Umbilical cord (tissue), 2 donors: ENCODE results near the genes LILRB1, TNNT1 and KMT5C.

DNA sequence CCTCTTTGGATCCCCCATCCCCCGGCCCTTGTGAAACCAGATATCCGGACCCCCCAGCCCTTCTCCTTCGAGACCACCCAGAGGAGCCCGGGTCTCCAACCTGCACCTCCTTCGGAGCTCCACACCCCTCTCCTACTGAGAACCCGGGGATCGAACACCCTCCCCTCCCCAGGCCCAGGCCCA, 508 bp downstream of the MBOAT7 start:
- RAMPAGE, long total RNA = no peak

GRCh38 chr19:54190613-54191098, 452 bp upstream of the TSEN34 start:
- RAMPAGE, long total RNA = no peak

GRCh38 chr19:54192223-54192522, 1.1 kb downstream of the TSEN34 start:
- RAMPAGE, long total RNA = no peak

- RAMPAGE, long total RNA = no peak
Measured at GRCh38 chr19:54201380-54201913, 789 bp downstream of the RPS9 start.

GRCh38 chr19:54345883-54346450, 7.0 kb upstream of the LILRA4 start:
- RAMPAGE, long total RNA = no peak

GRCh38 chr19:54464331-54464611, 693 bp upstream of the LENG9 start:
- RAMPAGE, long total RNA = no peak

GRCh38 chr19:54624189-54624715, 6.0 kb upstream of the LILRB1 start:
- RAMPAGE, long total RNA = no peak

DNA sequence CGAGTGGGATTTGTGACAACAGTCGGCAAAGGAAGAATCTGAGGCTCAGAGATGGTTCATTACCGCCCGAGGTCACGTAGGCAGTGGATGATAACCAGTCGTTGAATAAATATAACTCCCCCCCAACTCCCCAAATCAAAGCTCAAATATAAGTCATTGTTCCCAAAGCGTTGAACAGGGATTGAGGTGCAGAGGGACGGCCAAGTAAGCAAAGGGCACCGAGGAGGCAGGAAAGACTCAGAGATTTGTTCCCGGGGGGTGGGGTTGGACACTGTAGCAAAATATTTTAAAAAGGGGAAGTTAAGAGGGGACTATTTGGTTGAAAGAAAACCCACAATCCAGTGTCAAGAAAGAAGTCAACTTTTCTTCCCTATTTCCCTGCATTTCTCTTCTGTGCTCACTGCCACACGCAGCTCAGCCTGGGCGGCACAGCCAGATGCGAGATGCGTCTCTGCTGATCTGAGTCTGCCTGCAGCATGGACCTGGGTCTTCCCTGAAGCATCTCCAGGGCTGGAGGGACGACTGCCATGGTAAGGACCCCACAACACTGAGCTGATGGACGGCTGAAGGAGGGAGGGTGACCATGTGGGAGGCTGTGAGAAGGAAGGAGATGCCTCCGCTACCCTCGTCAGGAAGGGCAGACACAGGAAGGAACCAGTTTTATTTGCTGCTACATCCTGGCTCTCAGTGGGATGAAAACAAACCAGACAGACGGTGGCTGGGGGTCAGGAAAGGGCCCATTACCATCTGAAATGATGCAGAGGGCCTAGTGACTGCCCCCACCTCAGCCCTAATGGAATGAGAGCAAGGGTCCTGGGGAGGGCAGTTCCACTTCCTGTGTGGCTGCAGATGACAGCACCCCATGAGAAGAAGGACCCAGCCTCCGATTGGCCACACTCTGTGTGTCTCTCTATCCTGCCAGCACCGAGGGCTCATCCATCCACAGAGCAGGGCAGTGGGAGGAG, at the start of gene LILRB1:
LILRB1 (plus strand) TSS at position 381 of the 965 bp plus-strand sequence.
- RAMPAGE, long total RNA = no peak

DNA sequence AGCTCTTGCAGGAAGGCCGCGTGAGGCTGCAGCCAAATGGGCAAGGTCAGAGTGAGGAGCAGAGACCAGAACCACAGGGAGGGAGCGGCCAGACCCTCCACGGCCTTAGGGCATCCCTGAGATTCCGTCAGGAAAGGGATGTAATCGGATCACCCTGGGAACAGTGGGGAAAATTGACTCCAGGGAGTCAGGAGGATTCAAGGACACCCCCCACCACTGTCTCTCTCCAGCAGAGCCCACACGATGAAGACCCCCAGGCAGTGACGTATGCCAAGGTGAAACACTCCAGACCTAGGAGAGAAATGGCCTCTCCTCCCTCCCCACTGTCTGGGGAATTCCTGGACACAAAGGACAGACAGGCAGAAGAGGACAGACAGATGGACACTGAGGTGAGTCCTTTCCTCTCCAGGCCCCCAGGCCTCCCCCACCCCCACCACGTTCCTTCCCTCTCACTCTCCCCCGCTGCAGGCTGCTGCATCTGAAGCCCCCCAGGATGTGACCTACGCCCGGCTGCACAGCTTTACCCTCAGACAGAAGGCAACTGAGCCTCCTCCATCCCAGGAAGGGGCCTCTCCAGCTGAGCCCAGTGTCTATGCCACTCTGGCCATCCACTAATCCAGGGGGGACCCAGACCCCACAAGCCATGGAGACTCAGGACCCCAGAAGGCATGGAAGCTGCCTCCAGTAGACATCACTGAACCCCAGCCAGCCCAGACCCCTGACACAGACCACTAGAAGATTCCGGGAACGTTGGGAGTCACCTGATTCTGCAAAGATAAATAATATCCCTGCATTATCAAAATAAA, 4.8 kb downstream of the LILRB4 start:
- RAMPAGE, long total RNA = no peak

GRCh38 chr19:54969934-54970415, 3.8 kb downstream of the NLRP2 start:
- RAMPAGE, long total RNA = no peak

GRCh38 chr19:55083709-55084508, 8.2 kb downstream of the EPS8L1 start:
- RAMPAGE, long total RNA = no peak

DNA sequence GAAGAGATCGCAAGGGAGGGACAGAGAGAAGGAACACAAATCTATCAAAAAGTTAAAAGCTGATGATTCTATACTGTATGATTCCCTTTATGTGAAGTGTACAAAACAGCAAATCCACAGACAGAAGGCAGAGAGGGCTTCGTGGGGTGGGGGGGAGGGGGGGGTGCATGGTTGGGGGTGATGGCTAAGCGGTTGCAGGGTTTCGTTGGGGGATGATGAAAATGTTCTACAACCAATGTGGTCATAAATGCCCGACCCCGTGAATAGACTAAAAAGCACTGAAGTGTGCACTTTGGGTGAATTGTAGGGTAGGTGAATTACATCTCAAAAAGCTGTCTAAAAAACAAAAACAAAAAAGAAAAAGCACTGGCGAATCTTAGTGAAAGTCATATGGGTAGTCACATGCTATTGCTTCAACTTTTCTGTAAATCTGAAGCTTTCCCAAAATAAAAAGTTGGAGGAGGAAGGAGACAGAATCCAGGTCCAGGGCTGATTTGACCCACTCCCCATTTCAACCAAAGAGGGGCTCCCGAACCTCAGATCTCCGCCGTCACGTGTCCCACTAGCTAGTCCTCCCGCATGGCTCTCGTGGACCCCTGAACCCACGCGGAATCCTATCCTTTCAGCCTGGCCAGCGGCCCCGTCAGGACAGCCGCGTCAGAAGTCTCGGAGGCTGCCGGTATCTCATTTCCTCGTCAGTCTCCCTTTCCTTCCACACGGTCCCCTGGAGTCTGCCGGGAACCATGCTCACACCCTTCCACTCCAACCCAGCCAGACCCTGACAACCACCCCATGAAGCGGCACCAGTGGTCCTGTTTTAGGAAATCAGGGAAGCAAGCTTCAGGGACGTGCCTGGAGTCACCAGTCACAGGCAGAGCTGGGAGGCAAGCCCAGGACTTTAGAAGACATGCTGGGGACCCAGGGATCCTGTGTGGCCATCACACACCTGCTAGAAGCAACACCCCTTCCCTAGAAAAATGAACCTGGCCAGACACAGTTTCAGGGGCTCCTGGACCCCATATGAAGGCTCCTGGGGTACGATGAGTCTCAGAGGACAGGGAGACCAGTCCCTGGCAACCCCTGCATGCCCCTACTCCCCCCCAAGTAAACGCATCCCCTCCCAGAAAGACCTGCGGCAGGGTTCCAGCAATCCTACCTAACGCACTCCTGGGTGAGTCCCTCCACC, 6.0 kb downstream of the PPP1R12C start:
- RAMPAGE, long total RNA = no peak

DNA sequence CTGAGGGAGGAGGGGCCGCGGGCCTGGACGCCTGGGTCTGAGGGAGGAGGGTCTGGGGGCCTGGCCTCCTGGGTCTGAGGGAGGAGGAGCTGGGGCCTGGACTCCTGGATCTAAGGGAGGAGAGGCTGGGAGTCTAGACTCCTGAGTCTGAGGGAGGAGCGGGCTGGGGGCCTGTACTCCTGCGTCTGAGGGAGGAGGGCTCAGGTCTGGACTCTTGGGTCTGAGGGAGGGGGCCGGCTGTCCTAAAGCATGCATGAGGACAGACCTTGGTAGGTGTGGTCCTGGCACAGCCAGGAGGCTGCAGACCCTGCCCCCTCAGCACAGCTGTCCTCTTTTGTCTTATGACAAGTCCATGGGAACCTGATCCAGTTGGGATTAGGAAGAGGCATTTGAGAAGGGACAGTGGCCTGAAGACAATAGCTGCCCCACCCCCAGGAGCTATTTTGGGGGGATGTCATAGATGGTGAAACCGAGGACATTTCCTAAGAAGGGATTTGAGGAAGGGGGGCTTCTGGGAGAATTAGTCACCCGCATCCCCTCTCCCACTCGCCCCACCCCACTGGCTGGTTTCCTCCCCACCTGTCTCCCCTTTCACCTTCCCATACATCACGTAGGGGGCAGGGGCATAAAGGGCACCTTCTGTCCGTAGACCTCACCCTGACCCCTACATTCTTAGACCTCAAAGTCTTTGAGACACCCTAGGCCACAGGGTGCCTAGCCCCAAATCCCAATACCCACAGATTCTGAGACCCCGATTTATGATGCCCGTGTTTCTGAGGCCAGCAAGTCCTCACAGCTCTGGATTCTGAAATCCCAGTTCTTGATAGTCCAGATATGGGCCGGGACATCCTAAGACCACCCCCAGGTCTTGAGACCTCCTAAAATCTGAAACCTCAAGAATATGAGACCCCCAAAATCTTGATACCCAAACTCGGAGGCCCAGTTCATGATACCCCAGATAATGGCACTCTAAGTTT, 984 bp downstream of the TNNT1 start:
- RAMPAGE, long total RNA = no peak

DNA sequence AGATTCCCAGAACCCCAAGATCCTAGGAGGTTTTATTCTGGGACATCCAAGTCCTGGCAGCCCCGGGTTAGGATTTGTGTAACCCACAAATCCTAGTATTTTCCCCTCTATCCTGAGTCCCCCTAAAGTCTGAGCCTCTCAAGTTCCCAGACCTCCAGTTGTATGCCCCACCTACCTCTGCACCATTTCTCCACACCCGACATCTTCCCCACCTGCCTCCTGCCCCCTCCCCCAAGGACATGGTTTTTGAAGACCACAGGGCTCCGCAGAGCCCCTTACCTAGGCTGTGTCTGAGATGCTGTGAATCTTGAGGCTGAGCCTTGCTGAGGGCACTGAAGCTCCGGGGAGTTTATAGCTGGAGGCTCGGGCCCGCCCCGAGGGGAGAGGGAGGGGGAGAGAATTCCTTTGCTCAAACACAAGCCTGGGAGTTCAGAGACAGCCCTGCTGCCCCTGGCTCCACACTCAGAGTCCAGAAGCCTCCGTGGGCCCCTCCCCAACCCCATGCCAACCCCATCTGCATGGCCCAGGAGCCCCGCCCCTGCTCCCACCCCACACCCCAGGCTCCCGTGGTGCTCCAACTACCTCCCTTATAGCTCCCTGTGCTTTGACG, at the start of gene TNNT1:
TNNT1 (minus strand) TSS at position 325 of the 610 bp plus-strand sequence.
- RAMPAGE, long total RNA = no peak

- RAMPAGE, long total RNA = no peak
Measured at GRCh38 chr19:55180938-55181481, 921 bp upstream of the SYT5 start.

GRCh38 chr19:55227942-55228292, 646 bp downstream of the TMEM86B start:
- RAMPAGE, long total RNA = no peak

DNA sequence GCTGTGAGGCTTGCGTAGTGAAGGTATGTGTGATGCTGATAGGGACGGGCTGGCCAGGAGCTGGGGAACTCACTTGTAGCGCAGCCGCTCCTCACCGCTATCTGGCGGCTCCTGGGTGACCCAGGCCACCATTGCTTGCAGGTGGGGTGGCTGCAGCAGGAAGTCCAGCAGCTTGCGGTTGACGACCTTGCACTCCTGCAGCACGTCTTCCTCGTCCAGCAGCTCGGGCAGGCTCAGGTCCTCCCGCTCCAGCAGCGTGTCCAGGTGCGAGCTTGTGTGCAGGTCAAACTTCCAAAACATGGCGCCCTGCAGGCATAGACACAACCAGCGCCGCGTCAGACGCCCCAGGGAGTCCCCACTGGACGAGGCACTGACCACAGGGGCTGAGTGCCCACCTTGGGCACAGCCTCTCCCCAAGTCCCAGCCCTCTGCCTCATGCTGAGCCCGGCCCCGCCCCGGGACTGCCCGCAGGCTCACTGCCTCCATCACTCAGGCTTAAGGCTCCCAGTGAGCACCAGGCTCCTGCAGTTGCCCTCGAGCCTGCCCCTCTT, 11.9 kb downstream of the PPP6R1 start:
- RAMPAGE, long total RNA = no peak

DNA sequence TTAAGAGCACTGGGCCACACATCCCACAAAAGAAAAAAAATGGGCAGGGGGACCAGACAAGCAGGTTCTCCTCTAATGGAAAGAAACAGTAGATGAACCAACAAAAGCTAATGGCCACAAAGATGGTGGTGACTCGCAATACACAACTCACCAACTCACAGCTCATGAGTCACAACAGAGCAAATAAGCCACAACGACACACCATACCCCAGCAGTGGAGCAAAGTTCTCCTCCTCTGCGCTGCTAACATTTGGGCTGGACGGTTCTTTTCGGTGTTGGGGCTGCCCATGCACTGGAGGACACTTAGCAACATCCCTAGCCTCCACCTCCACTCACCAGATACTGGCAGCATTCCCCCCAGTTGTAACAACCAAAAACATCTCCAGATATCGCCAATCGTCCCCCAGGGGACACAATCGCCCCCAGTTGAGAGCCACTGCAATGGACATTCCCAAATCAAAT, 2.7 kb downstream of the PPP6R1 start:
- RAMPAGE, long total RNA = no peak

- RAMPAGE, long total RNA = no peak
Measured at GRCh38 chr19:55319601-55320132, 5.5 kb downstream of the TMEM150B start.

DNA sequence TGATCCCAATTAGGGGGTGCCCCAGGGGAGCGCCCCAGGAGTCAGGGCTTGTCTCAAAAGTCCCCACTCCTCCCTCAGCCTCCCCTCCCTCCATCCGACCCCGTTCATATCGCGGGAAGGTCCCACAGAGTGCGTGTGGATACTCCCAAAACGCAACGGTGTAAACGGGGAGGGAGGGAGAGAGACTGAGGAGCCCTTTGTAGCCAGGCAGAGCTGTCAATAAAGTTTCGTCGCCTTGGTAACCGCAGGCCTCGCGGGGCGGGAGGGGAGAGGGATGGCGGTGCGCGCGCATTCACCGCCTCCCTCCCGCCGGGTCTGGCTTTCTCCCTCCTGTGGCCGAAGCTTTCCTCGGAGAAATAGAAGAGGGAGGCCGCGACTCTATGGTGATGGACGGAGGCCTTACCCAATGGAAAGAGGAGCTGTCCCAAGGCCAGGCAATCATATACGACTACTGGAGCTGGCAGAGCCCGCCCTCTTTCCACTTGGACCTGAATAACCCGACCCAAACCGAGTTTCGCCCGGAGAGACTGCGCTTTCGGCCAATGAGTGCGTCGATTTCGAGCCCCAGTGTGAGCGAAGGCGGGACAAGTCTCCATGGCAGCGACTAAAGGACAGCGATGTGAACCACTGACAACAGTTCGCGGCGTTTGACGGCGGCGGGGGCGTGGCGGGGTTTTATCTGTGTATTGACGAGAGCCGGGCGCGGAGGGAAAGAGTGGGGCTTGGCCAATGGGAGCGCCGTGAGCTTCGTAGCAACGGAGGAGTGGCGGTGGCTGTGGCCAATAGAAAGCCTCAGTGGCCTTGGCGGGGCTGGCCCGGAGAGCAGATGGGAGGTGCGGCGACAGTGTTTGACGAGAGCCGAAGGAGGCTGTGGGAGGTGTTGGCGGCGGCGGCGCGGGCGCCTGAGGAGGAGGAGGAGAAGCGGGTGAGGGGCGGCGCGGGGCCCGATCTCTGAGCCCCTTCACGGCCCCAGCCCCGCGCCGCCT, at the start of gene KMT5C:
KMT5C (plus strand) TSS at position 844 of the 986 bp plus-strand sequence.
- RAMPAGE, long total RNA = start-site peak on the plus strand centred at position 862 of the sequence, 31 bp wide, 45 and 31 reads in 2 replicates